Epithelial cell of prostate (primary cell): ENCODE data around the genes MICU1, PLA2G12B, ZSWIM8 and CAMK2G.

GRCh38 chr10:72625843-72626584, at the start of gene MICU1:
Gene MICU1 (minus strand): TSS chr10:72626079.
- RRBS, result no CpG with 5 or more reads among the region's 37 CpGs

DNA sequence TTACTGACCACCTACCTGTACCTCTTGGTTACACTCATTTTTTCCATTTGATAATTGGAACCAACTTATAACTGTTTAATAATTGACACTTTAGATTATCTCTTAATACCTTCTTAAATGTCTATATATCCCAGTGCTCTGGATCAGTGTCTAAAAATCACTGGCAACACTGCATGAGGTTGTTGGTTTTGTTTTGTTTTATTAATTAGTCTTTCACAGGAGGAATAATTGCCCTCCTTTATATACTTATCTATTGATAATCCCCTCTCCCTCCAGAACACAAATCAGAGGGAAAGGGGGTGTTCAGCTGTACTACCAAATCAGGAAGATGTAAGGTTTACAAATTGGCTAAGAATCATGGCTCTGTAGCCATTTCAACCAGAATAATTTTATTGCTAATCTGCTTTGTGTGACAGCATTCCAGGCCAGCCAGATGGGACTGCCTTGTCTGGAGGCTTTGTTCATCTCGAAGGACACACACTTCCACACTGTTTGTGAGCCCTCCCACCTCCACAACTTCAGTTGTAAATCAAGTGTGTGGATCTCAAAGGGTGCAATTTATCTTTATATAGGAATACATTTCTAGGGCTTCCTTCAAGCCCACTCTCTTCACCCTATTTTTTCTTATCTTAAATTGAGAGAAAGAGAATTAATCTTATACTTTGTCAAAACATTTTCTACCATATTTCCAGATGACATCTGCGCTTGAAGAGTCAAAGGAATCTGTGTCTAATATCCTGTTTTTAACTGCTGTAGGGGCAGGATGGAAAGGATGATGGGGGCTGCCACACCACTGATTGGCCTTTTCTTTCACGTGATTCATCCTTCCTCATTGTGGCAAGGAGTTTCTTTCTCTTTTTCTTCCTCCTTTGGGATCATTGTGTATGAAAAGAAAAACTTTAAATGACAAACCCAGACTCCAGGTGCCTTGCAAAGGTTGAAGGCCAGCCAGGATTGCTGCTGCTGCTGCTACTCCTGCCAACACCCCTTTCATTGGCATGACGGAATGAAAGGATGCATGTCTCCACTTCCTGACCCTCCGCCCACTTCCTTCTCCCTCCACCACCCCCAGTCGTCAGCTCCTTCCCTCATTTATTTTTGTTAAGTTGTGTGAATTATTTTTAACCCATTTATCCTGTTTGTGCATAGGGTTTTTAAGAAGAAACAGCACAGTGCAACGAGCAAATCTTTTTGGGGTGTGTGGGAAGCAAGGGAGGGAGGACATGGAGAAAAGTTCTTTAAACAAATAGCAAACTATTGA, 6.8 kb upstream of the OIT3 start:
- RRBS, result no CpG with 5 or more reads among the region's 7 CpGs

DNA sequence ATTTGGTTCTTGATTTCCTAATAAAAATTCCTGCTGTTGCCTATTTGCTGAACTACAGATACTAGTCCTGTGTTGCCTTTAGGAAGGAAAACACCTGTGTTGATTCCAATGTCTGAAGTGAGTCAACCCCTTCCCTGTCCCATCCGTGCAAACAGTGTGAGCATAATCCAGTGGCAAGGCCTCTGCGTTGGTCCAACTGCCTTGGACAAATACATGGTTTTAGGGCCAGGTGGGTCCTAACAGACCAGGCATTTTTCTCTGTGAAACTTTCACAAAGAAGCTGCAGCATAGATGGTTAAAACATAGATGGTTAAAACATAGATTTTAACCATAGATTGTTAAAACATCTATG, 1.7 kb downstream of the PLA2G12B start:
- RRBS, result no CpG with 5 or more reads among the region's 2 CpGs

GRCh38 chr10:72954150-72955550, at the start of gene PLA2G12B:
Gene PLA2G12B (minus strand): TSS chr10:72954806.
- RRBS, result no CpG with 5 or more reads among the region's 20 CpGs

DNA sequence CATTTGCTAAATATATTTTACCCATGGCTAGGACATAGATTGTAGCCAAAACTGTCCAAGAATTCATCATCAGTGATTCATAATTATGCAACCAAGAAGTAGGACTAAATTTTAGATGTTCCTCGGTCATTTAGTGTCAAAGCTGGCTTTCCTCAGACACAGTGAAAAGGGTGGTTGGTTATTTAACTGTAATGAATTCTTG, 3.3 kb downstream of the NUDT13 start:
- RRBS, result no CpG with 5 or more reads among the region's 1 CpG

DNA sequence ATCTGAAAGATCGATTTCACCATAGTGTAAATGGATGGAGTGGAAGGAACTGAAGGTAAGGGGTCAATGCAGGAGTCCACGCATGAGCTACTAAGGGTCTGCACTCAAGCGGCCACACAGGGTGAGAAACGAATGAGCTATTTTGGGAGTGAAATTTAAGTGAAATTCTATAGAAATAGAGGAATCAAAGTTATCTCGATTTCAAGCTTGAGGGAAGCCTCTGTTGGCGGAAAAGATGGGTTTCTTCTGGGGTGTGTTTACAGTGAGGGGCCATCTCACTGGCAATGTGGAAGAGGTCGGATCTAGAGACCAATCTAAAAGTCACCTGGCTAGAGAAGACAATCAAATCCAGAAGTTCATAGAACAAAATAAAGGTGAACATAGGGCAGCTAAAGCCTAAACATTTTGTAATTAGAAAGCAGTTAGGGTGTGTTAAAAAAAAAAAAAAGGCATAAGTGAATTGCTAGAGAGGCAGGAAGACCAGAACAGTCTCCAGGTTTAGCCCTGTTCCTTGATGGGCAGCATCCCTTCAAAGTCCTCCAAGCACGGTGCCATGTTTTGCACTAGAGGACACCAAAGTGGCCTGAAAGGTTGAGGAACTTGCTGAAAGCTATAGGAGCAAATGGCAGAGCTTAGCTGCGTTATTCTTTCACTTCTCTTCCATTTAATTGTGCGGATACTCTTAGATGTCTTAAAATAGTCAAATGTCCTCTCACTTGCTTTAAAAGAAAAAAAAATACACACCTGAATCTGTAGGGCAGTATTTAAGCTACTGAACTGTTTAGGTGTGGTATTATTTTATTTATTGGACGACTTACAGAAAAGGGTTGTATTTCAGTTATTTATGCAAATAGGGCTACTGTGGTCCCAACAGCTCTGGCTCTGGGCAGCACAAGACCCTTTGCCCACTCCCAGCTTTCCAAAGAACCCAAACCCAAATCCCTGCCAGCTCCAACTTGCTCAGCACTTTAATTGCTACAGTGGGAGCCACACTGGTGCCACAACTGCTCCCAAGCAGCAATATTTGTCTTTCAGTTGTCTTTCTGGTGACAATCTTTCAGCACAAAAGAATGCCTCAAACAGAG, 15.2 kb downstream of the DNAJC9 start:
- RRBS, result no CpG with 5 or more reads among the region's 11 CpGs

GRCh38 chr10:73251269-73252130, 944 bp downstream of the MRPS16 start:
- RRBS, result no CpG with 5 or more reads among the region's 26 CpGs

DNA sequence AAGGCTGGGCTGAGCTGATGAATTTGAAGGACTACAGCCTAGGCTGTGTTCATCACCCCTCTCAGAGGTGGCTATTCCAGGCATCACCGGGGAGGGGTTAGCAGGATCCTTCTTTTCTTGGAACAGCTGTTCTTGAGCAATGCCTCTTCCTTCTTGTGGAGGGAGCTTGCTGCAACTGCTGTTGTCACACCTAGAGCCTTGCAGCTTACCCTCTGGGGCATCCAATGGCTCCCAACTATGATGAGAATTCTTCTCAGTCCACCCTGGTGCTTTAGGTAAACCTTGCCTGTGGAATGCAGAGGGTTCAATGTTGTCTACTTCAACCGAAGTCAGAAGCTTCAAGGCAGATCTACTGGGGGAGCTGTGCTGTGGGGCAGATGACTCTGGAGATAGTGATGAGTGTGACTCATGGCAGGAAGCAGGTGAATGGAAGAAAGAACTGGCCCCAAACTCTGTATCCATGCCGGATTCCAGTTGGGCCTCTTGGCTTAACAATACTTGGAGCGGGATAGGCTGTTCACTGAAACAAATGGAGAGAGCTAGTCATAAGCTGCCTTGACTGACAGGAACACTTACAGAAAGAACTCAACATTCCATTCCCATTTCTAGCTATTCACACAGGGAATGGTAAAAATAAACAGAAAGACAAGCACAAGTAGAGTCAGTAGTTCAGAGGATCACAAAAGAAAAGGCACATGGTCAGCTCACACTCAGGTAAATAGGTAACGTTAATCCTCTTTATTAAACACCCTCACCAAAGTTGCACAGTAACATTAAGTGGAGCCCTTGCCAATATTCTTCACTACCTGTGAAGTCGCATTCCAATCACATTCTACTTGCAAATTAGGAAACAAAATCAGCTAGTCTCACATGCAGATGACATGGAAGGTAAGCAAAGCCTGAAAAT, 21.7 kb upstream of the PPP3CB start:
- RRBS, result no CpG with 5 or more reads among the region's 6 CpGs

GRCh38 chr10:73591869-73592228, 707 bp upstream of the USP54 start:
- RRBS, result no CpG with 5 or more reads among the region's 3 CpGs

DNA sequence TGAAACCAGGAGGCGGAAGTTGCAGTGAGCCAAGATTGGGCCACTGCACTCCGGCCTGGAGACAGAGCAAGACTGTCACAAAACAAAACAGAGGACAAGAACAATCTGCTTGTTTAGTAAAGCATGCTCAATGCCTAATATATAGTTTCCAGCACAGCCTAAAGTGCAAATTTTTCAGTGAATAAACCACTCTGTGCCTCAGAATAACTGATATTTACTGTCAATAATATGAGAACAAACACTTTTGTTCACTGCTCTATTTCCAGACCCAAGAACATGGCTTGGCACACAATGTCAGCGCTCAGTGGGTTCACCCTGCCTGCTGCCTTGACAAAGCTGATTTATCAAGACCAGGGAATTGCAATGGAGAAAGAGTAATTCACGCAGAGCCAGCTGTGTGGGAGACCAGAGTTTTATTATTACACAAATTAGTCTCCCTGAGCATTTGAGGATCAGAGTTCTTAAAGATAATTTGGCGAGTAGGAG, 1.6 kb upstream of the SEC24C start:
- RRBS, result no CpG with 5 or more reads among the region's 5 CpGs

- RRBS, result under 1% methylated on average over 21 of the region's 37 CpGs
Observed at GRCh38 chr10:73784764-73785694, at the start of gene ZSWIM8. Gene ZSWIM8 (plus strand): TSS chr10:73785606.

DNA sequence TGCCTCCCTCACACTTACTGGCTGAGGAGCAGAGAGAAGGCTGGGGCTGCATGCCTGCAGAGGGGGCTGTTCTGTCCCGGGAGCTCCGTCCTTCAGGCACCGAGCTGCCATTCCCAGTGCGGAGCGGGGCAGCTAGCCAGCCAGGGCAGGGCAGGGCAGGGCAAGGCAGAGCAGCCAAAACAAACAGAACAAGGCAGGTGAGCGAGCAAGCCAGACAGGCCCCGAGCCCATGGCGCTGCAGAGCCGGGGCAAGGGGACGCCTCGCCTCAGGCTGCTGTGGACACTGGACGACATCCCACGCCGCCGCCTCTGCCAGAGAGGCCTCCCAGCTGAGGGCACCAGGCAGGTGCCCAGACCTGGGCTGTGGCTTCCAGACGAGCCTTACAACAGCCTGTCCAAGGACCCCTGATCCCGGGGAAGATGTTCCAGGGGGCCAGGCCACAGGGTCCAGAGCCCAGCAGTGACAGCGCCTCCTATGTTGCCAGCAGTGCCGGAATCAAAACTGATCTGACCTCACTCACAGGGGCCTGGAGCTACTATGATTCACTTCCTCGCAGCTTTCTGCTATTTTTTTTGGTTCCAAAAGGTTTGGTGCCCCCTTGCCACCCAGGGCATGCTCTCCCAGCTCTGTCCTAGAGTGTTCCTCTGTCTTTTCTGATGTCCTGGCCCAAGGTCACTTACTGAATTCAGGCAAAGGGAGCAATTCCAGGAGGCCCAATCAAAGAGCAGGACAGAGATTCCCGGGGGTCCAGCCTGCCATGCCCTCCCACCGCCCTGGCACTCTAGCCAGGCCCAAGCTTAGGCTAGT, 8.3 kb upstream of the NDST2 start:
- RRBS, result 35% methylated on average over 3 of the region's 22 CpGs

DNA sequence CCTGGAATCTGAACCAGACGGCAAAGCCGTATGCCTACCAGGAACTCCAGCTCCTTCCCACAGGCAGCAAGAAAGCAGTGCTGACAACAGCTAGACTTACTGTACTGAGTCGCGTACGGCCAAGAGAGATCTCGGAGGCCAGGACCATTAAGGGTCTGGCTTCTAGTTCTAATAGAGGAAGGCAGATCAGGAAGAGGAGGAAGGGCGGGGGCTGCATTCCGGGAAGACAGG, 25.7 kb downstream of the CAMK2G start:
- RRBS, result no CpG with 5 or more reads among the region's 8 CpGs

- RRBS, result under 1% methylated on average over 19 of the region's 47 CpGs
Observed at GRCh38 chr10:73873354-73874095, 830 bp downstream of the CAMK2G start.

DNA sequence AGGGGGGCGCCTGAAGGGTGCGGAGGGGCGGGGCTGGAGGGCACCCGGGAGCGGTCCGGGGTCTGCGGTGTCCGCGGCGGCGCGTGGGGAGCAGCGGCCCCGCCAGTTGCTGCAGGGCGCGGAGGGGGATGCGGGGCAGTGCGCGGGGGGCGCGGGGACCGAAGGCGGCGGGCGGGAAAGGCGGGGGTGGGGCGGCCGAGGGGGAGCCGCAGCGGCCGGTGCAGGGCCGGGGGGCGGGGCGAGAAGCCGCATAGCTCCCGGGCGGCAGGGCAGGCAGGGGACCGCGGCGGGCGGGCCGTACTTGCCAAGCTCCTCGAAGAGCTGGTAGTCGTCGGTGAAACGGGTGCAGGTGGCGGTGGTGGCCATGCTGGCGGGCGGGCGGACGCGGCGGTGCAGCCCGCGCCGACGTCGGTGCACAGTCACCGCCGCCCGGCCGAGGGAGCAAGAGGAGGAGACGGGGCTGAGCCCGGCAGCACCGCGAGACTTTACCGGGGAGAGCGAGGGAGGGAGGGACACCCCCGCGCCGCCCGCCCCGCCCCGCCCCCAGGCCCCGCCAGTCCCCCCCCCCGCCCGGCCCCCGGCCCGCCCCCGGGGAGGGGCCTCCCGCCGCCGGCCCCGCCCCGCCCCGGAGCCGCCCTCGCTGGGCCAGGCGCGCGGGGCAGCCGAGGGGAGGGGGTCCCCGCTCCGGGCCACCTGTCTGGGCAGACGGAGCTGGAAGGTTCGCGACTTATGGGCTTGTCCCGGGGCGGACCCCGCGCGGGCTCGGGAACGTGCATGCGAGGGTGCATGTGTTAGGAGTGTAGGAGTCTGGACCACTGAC, at the start of gene CAMK2G:
CAMK2G (minus strand) TSS at position 460 of the 820 bp plus-strand sequence.
- RRBS, result 4% methylated on average over 24 of the region's 105 CpGs

- RRBS, result no CpG with 5 or more reads among the region's 1 CpG
Observed at GRCh38 chr10:73910034-73910414, 908 bp upstream of the PLAU start.

DNA sequence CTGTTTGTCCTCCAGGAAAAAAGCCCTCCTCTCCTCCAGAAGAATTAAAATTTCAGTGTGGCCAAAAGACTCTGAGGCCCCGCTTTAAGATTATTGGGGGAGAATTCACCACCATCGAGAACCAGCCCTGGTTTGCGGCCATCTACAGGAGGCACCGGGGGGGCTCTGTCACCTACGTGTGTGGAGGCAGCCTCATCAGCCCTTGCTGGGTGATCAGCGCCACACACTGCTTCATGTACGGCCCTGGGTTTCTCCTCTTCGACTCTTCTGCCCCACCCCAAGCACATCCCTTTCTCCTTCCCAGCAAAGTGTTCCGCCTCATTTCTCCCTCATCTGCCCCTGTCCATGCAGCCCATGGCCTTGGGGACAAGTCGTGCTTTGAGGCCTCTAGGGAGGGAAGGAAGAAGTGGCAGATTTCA, 2.6 kb downstream of the PLAU start:
- RRBS, result no CpG with 5 or more reads among the region's 10 CpGs

DNA sequence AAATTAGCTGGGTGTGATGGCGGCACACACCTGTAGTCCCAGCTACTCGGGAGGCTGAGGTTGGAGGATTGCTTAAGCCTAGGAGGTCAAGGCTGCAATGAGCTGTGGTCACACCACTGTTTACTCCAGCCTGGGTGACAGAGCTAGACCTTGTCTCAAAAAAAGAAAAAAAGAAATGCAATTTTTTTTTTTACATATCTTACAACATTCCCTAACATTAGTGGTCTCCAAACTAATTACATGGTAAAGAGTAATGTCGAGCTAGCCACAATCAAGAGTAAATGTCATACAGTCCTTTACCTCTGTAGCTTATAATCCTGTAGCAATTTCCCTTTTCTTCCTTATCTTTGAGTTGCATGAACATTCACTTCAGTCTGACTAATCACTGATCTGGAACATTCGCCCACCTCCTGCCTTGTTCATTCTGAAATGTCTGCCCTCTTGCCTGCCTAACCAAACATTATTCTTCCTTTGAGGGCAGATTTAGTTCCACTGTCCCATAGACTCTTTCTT, 4.9 kb upstream of the VCL start:
- RRBS, result no CpG with 5 or more reads among the region's 4 CpGs

GRCh38 chr10:74067534-74068093, 69.7 kb downstream of the VCL start:
- RRBS, result no CpG with 5 or more reads among the region's 4 CpGs

GRCh38 chr10:74190087-74190533, 39.1 kb downstream of the ADK start:
- RRBS, result no CpG with 5 or more reads among the region's 3 CpGs